HT1080 (cell line): Measurements from ENCODE around the genes OR1M1, OR7G3, OR7D4 and OR7E24.

GRCh38 chr19:9086755-9087174 is at the start of gene OR1M1:
TSS of gene OR1M1 (plus strand) at chr19:9087061.
RAMPAGE:
- cytosol, long total RNA, result no peak
- long total RNA, result no peak
- nucleus, long total RNA, result no peak

RAMPAGE:
- cytosol, long total RNA, result no peak
- long total RNA, result no peak
- nucleus, long total RNA, result no peak
Measured at GRCh38 chr19:9126801-9127264, at the start of gene OR7G3. TSS of gene OR7G3 (minus strand) at chr19:9126950.

RAMPAGE:
- cytosol, long total RNA, result no peak
- long total RNA, result no peak
- nucleus, long total RNA, result no peak
Measured at GRCh38 chr19:9219293-9219806, at the start of gene OR7D4. TSS of gene OR7D4 (minus strand) at chr19:9219589.

GRCh38 chr19:9250771-9250997 is at the start of gene OR7E24:
TSS of gene OR7E24 (plus strand) at chr19:9250930.
RAMPAGE:
- cytosol, long total RNA, result no peak
- long total RNA, result no peak
- nucleus, long total RNA, result no peak

GRCh38 chr19:9430421-9430997 is 4.9 kb downstream of the ZNF266 start:
RAMPAGE:
- cytosol, long total RNA, result no peak
- long total RNA, result no peak
- nucleus, long total RNA, result no peak

GRCh38 chr19:9630954-9631318 is 9.9 kb upstream of the ZNF561 start:
RAMPAGE:
- cytosol, long total RNA, result no peak
- long total RNA, result no peak
- nucleus, long total RNA, result no peak

GRCh38 chr19:9660464-9661476 is 14.1 kb downstream of the ZNF562 start:
RAMPAGE:
- cytosol, long total RNA, result no peak
- long total RNA, result no peak
- nucleus, long total RNA, result no peak

RAMPAGE:
- cytosol, long total RNA, result no peak
- long total RNA, result no peak
- nucleus, long total RNA, result no peak
Measured at GRCh38 chr19:9785390-9786460, 17.2 kb upstream of the ZNF846 start.

RAMPAGE:
- cytosol, long total RNA, result no peak
- long total RNA, result no peak
- nucleus, long total RNA, result no peak
Measured at GRCh38 chr19:9816452-9817022, 2.3 kb downstream of the FBXL12 start.

RAMPAGE:
- cytosol, long total RNA, result no peak
- long total RNA, result no peak
- nucleus, long total RNA, result no peak
Measured at GRCh38 chr19:9934077-9934849, 2.1 kb downstream of the OLFM2 start.

DNA sequence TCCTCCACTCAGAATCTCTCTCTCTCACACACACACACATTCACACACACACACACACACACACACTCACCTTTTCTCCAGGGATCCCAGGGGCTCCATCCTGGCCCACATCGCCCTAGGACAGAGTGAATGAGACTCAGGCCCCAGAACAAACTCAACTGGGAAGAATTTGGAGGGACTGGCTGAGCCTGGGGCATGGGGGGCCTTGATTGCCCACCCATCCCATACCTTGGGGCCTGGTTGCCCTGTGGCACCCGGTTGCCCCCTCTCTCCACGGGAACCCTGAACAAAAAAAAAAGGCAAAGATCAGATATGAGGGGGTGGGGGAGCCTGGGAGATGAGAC is 29.8 kb downstream of the COL5A3 start:
RAMPAGE:
- cytosol, long total RNA, result no peak
- long total RNA, result no peak
- nucleus, long total RNA, result no peak

GRCh38 chr19:10020354-10020698 is 7.0 kb downstream of the RDH8 start:
RAMPAGE:
- cytosol, long total RNA, result no peak
- long total RNA, result no peak
- nucleus, long total RNA, result no peak

RAMPAGE:
- cytosol, long total RNA, result no peak
- long total RNA, result no peak
- nucleus, long total RNA, result no peak
Measured at GRCh38 chr19:10037136-10037745, 24.0 kb downstream of the RDH8 start.

GRCh38 chr19:10116220-10116433 is 3.6 kb downstream of the EIF3G start:
RAMPAGE:
- cytosol, long total RNA, result no peak
- long total RNA, result no peak
- nucleus, long total RNA, result no peak

DNA sequence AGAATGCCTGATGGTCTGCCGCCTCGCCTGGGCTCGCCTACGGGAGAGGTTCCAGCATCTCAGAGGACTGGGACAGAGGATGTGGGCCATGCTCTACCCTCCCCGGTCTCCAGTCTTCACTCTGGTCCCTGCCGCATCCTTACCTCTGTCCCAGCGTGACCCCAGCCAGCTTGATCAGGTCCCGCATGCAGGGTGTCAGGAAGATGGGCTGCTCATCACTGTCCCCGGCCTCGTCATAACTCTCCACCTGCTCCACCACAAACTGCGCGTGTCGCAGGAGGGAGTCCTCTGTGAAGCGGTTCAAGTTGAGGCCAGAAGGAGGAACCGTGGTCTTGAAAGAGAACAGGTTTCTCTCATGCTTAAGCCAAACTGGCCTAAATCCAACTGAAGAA is 34.7 kb upstream of the EIF3G start:
RAMPAGE:
- cytosol, long total RNA, result no peak
- long total RNA, result no peak
- nucleus, long total RNA, result no peak

RAMPAGE:
- cytosol, long total RNA, result no peak
- long total RNA, result no peak
- nucleus, long total RNA, result no peak
Measured at GRCh38 chr19:10226917-10227991, 3.9 kb downstream of the S1PR2 start.

RAMPAGE:
- cytosol, long total RNA, result no peak
- long total RNA, result no peak
- nucleus, long total RNA, result no peak
Measured at GRCh38 chr19:10250052-10250486, 1.9 kb upstream of the MRPL4 start.

GRCh38 chr19:10291057-10291727 is 1.4 kb downstream of the ICAM5 start:
RAMPAGE:
- cytosol, long total RNA, result no peak
- long total RNA, result no peak
- nucleus, long total RNA, result no peak

GRCh38 chr19:10309829-10310161 is 6.0 kb downstream of the FDX2 start:
RAMPAGE:
- cytosol, long total RNA, result no peak
- long total RNA, result no peak
- nucleus, long total RNA, result no peak

GRCh38 chr19:10402227-10403061 is 898 bp downstream of the CDC37 start:
RAMPAGE:
- cytosol, long total RNA, result no peak
- long total RNA, result no peak
- nucleus, long total RNA, result no peak